ENCODE results near the genes C3orf14 and SNTN.

- RRBS, result no CpG with 5 or more reads among the region's 5 CpGs
These were observed 14.0 kb downstream of the ACOX2 start for GRCh38 chr3:58522806-58523511.

DNA sequence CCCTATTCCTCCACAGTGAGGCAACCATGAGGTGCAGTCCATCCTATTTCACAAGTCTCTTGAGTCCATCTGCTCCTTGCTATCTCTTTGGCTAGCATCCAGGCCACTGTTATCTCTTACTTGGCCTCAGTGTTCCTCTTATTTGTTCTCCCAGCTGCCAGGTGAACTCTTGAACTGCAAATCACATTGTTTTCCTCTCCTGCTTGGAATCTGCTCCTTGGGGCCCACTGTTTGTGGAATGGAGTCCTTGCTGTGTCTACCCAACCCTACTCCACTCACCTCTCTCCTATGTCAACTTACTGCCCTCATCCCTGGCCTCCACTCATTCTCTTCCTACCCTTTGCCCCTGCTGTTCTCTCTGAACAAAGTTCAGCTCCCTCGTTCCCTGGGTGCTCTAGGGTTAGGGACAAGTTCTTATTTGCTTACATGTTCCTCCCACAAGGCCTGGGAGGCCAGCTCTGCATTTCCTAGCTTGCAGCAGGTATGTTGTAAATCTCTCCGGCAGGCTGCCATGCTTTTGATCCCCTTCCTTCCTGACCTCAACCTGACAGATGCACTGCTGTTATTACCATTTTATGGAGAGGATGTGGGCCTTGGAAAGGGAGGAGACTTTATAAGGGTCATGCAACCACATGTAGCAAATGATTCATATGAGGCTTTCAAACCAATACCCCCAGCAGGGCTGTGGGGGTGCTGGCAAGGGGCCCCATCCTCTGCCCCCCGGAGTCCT, 991 bp downstream of the ACOX2 start:
- RRBS, result no CpG with 5 or more reads among the region's 3 CpGs

- RRBS, result no CpG with 5 or more reads among the region's 55 CpGs
These were observed 7.9 kb upstream of the FAM107A start for GRCh38 chr3:58584790-58585834.

DNA sequence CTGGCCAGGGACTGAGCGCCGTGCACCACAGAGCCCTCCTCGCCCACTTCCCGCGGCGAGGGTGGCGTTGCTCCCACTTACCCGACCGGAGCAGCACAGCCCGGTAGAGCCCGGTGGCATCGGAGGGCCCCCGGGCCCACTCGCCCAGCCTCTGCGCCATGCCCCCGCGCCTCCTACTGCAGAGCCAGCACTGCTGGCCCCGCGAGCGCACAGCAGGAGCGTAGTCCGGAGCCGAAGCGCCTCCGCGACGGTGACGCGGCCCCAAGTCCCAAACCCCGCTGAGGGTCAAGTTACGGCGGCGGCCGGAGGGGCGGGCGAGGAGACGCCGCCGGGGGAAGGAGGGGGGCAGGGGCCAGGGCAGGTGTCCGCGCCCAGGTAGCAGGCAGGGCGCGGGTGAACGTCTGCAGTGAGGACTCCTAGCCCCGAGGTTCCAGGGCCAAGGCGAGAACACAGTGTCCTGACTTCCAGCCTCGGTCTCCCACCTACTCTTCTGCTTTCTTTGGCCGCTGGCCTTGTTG, 9.6 kb upstream of the FAM107A start:
- RRBS, result 1% methylated on average over 21 of the region's 48 CpGs

GRCh38 chr3:58668274-58668735, 1.7 kb upstream of the FAM3D start:
- RRBS, result no CpG with 5 or more reads among the region's 9 CpGs

DNA sequence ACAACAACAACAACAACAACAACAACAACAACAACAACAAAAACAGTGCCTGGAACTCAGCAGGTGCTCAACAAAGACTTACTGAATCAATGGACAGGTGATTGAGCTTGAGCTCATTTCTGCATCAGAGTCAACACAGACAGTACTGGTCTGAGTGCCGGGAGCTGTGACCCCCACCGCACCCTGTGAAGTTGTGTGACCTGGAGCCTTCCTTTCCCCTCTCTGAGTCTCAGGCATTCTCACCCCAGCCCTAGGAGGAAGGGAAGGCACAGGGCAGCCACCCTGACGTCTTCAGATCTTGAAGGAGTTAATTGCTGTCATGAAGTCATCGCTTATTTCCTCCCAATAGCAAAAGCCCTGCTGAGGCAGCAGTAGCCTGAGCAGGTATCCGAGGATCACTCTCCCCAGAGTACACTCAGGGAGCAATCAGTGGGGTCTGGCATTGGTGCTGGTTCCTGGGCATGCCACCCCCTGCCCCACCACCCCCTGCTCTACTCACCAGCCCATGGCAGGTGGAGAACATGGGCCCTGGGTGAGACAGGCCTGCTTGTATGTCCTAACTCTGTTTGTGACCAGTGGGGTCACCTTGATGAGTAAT, 3.2 kb upstream of the FAM3D start:
- RRBS, result no CpG with 5 or more reads among the region's 5 CpGs

DNA sequence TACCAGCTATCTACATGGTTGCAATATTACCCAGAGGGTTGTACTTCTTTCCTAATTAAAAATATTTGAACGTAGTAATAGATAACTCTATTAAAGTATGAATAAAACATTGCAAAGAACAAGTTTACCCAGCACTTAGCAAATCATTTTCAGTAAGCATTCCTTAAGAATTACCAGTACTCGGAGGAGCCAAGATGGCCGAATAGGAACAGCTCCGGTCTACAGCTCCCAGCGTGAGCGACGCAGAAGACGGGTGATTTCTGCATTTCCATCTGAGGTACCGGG, 175.3 kb upstream of the FAM3D start:
- RRBS, result no CpG with 5 or more reads among the region's 9 CpGs

DNA sequence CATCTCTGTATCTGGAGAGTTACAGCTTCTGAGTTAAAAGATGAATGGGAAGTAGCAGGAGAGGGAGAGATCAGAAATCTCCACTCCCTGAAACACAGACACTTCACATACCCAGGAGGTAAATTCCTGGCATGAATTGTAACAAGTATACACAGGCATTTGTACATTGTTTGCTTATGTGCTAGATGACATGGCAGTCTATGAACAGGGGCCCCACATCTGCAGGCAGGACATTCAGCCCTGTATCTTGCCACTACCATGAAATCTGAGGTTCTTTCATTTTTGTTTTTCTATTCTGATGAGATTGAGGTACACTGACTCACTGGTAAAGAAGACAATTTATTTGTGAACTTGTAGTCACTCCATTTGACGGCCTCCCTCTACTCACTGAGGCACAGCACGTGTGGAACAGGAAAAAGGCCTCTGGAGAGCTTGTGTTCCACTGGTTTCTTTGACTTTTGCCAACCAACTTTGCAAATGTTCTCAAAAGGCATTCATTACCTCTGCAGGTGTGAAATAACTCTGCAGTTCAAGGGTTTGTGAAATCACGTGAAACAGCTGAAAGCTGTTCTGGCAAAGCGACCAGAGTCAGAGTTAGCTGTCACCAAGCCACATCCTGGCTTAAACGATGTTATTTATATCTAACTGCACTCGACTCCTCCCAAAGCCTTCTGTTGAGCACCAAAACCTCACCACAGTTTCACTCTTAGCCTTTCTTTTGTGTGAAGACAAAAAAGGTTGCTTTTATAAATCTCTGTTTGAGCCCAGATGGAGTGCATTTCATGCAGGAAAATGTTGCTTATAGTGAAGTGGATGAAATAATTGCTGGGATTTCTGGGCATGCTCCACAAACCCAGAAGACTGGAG, 401.4 kb upstream of the CFAP20DC start:
- RRBS, result no CpG with 5 or more reads among the region's 6 CpGs

DNA sequence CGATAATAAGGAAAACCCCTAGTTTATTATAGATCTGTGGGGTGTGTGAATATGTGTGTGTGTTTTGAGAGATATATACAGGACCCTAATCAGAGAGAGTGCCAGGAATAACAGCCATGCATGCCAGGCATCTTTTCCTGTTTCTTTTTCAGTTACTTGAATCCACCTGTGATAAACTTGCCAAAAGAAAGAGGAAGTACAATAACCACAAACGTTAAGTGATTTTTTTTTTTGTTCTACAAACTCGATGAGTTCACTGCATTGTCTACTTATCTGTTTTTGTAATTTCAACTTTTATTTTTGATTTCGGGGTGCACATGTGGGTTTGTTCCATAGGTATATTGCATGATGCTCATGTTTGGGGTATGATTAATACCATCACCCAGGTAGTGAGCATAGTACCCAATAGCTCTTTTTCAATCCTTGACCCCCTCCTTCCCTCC, 1031.9 kb upstream of the CFAP20DC start:
- RRBS, result no CpG with 5 or more reads among the region's 4 CpGs

DNA sequence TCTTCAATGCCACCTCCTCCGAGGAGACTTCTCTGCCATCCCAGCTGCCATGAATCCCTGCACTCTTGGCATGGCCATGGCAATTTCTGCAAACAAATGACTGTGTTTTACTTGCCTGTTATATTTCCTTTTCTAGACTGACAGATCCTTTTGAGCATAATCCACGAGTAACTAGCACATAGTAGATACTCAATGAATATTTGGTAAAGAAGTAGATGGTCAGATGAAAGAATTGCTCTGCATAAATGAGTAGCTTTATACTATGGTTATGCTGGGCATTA, 446.5 kb downstream of the FHIT start:
- RRBS, result no CpG with 5 or more reads among the region's 2 CpGs

GRCh38 chr3:60967068-60967296, 284.3 kb downstream of the FHIT start:
- RRBS, result no CpG with 5 or more reads among the region's 1 CpG

GRCh38 chr3:61590977-61591992, 29.9 kb downstream of the PTPRG start:
- RRBS, result no CpG with 5 or more reads among the region's 4 CpGs

DNA sequence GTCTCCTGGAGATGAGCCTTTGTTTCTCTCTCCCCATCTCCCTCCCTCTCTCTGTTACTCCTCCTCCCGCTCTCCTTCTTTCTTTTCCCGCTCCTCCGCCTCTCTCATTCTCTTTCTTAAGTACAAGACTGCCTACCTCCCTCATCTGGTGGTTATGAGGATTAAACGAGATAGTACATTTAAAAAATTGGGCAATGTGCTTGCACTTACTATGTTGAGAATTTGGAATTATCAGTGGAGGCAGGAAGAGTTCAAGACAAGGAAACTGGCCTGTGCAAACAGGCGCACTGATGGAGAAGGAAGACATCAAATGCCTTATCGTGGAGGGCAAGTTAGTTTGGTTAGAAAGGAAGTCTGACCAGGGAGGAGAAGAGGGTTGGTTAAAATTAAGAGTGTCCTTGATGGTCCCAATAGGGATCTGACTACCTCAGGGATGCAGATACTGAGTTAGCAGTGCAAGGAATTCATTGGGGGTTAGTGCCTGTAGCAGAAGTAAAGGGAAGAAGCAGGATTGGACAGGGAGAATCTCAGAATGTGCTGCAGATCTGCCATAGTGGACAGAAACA, 123.7 kb downstream of the PTPRG start:
- RRBS, result no CpG with 5 or more reads among the region's 6 CpGs

DNA sequence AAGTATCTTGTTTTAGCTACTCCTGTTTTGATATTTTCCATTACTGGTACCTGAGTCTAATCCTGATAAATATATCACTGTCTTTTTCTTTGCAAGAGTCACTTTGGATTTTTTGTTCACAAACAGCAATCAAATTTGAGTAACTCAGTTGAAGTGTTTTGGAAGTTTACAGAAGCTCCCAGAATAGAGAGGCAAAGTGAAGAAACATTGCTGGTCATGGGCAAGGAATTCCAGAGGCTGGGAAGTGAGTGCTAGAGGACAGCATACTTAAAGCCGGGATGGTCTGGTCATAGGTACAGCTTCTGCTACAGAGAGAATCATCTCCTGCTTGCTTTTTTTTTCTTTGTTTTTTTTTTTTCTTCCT, 153.4 kb downstream of the PTPRG start:
- RRBS, result no CpG with 5 or more reads among the region's 1 CpG

DNA sequence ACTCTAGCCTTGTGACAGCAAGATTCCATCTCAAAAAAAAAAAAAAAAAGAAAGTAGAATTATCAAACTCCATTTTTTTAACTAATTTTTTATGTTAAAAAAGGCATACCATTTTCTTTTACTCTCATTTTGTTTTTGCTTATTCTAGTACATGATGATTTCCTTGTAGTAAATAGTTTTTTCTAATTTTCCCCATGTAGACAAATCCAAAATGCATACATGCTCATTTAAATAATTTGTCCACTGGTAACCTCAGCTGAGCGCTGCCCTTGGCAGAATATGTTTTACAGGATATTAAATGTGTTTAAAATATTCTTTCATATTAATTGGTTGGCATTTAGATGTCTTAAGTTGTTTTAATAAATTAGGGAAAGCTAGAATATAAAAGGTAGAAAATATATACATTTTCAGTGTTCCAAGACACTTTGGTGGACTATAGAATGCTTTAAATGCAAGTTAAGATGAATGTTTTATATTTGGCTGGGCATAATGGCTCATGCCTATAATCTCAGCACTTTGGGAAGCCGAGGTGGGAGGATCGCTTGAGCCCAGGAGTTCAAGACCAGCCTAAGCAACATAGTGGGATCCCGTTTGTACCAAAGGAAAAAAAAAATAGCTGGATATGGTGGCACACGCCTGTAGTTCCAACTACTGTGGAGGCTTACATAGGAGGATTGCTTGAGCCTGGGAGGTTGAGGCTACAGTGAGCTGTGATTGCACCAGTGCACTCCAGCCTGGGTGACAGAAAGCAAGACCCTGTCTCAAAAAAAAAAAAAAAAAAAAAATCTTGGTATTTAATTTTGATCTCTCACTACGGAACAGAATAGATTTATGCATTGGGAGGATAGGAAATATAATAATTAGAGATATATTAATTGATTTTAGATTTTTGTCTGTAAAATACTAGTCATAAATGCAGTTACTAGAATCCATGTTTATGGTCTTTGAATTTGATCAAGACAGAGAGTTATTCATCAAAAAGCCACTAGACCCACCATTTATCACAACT, 206.1 kb downstream of the PTPRG start:
- RRBS, result no CpG with 5 or more reads among the region's 6 CpGs

DNA sequence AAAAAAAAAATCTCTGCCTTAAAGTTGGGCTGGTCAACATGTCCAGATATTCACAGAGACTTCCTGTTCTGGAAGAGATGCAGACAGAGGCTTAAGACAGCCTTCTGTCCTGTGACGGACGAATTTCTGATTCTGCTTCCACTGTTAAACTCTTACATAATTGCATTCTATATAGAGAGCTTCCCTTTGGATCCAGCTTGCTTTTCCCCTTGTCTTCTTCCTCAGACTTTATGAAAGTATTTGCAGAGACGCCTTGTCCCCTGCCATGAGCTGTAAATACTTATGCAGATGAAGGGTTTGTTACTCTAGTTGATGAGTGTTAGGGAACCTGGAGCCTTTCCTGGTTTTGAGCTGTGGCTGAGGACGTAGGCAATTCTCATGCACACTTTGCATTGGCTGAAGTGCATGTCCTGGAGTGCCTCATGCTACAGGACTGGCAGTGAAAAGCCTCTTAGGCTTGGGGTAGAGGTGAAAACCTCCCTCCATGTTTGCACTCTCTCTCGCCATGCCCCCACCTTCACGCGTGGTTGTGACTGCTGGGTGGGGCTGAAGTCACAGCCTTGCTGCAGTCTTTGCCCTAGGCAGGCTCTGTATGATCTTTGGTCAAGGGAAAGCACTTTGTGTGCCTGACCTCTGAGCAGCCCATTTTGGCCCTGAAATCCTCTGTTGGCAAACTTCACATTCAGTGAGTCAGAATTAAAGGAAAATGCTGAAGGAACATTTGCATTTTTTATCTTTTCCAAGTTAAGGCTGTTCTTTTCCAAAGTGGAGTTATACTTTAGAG, 286.6 kb downstream of the PTPRG start:
- RRBS, result no CpG with 5 or more reads among the region's 7 CpGs

DNA sequence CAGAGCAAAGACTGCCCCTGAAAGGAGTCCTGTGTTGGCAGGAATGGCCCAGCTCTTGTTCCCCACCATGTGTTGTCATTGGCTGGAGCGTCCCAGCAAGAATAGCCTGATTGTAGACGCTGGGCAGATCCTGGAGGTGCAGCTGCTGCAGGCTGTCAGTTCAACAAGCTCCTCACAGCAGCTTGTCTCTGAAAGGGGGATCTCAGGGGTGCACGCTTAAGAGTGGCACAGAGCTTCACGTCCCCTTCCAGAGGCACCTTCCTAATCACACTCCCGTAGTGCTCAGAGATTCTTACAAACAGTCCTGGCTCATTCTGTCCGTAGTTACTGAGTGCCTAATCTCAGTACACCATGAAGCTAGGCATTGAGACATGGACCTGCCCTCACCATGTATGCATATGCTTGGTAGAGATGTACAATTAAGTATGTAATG, 182.9 kb upstream of the C3orf14 start:
- RRBS, result no CpG with 5 or more reads among the region's 6 CpGs

GRCh38 chr3:62161294-62161869, 157.4 kb upstream of the C3orf14 start:
- RRBS, result no CpG with 5 or more reads among the region's 6 CpGs

DNA sequence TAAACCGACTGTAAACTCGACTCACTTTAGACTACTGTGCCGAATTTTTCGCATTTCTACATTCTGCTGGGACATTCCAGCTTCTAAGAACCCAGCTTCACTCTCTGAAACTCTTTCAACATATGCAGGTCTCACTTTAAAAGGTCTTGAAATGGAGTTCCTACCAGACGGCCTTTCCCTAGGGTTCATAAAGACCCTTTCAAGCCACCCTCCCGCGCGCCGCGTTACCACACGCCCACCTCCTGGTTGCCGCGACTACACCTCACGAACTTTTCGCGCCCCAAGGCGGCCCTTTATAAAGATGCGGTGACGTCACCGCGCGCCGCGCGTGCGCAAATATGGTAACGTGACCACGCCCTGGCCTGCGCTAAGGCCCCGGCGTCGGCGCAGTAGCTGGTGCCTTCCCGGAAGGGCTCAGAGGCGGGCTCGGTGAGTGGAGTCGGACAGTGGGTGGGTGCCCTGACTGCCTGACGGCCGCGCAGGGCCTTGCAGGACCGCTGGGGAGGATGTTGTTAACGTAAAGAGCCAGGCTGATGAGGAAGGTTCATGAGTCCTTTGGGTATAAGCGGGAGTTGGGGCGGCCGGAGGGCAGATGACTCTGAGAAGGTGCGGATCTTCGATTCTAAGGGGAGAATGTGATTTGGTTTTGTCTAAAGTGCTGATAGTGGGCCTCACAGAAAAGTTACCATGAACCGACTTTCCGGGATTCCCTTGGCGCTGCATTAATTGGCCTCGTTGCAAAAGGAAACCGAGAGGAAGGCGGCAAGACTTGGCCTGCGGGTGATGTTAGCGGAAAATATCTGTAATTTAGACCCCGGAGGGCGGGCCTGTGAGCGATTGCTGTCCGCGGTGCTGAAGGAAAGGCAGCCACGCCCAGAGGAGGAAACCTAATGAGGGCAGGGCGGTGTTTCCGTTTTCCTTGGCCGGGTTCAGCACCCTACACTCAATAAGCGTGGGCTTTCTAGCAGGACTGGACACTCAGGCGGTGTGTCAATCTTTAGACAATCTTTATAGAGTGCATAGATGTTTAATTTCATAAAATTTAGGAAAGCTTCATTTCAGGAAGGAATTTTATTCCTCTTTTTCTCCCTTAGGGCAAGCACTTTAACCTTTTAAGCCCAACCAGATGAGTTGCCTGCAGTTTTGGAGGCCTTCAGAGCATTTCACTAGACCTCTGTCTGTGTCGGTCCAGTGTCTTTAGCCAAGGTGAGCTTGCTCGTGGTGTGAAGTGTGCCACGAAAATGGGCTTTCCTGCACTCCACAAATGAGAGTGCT, at the start of gene C3orf14:
Gene C3orf14 (plus strand): TSS at position 396 of the 1,275 bp plus-strand sequence.
- RRBS, result 2% methylated on average over 15 of the region's 69 CpGs

DNA sequence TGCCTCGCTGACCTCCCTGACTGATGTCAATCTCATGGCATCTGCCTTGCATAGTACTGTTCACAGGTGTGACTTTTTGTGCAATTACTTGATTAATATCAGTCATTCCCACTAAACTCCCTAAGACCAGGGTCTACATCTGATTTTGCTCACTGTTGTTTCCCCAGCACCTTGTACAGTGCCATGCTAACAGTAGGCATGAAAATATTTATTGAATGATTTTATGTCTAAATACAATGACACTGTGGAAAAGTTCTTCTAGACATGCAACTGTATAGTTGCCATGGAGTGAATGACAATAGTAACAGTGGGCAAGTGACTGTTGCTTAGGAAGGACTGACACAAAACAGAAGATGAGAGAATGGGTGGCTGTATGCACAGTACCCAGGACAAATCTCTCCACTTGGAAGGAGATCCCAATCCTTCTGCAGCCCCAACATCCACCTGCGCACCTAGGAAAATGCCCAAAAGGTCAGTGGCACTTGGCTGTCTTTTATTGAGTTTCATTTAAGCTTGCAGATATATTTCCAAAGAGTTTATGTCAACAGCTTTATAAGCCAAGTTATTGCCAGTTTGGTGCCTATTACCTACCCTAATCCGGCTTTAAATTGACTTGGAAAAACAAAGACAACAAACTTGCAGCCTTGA, at the start of gene SNTN:
Gene SNTN (plus strand): TSS at position 349 of the 648 bp plus-strand sequence.
- RRBS, result no CpG with 5 or more reads among the region's 3 CpGs